ENCODE results near the gene CCDC7.

GRCh38 chr10:30344030-30344724 is 4.9 kb downstream of the MTPAP start:
- PRO-cap: no peak
- RAMPAGE, long total RNA, 2 experiments: no peak in any of the 2 experiments

DNA sequence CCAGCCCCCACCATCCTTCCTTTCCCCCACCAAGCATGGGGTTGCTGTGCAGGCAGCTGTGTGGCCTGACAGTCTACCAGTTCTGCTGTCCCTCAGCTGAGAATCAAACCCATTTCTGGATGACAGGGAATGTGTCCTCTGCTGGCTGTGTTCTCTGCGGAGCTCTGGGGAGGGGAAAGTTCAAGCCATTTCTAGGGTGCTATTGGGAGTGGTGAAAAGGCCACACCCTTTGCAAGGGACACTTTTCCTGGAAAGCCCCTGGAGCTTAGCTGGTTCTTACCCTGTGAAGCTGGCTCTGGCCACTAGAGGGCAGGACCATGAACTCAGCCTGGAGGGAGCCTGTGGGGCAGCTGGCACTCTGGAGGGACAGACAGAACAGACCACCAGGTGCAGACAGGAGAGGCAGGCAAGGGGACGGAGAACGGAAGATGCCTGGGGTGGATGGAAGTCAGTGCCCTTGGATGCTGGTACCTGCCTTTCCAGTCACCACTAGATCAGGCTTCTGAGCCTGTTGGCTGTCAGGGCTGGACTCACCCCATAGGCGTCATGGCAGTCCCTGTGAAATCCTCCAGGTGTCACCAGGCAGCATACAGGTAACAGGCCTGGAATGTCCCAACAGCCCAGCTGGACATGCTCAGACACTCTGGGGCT is 10.6 kb upstream of the MTPAP start:
- PRO-cap: no peak
- RAMPAGE, long total RNA, 2 experiments: no peak in any of the 2 experiments

GRCh38 chr10:30438844-30439368 is 4.9 kb downstream of the MAP3K8 start:
- PRO-cap: no peak
- RAMPAGE, long total RNA, 2 experiments: no peak in any of the 2 experiments

DNA sequence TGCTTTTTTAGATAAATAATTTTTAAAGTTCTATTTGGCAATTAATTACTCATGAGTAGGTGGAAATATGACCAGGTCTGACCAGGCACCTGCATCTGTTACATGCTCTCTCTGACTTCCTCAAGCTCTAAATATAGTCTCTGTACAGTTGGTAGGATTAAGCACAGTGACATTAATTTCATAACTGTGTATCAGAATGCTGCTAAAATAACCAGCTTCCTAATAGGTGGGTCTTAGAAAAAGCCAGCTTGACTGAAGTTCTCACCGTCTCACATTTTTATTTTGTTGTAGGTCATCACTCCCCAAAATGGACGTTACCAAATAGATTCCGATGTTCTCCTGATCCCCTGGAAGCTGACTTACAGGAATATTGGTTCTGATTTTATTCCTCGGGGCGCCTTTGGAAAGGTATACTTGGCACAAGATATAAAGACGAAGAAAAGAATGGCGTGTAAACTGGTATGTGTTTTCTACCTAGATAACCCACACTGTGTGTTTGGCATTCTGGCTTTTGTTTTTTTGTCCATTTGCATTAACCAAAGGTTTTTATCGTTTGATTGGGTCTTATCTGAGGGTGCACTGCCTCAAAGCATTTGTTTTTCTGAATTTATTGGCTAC is 13.6 kb downstream of the MAP3K8 start:
- PRO-cap: no peak
- RAMPAGE, long total RNA, 2 experiments: no peak in any of the 2 experiments

DNA sequence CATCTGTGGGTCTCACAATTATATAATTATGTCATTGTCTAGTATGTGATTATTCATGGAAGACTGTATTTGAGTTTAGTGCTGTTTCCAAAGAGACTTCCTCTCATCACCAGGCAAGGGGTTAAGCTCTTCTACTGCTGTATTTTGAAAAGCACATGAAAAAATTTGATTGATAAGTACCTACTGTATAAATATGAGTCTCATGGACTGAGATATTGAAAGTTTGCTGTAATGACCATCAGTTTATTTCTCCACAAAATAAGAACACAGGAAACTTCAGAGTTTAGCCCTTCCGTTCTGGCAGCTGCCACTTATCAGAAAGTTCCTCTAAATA is 92.1 kb downstream of the LYZL2 start:
- PRO-cap: no peak
- RAMPAGE, long total RNA, 2 experiments: no peak in any of the 2 experiments

DNA sequence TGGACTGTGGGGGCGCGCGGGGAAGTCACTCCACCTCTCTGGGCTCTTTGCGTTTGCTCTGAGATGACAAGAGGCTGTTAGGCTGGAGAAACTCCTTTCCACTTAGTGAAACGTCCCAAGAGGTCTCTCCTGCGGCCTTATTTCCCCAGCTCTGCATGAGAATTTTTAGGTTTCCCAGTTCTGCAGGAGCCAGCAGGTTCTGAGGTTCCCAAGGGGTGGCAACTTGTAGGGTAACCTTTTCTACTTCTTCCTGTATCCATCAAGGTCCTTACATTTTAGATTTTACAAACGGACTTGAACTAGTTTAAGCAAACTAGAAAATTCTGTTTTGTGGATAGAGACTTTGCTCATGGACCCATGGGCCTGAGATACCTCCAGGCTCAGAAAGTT is 156.1 kb upstream of the LYZL2 start:
- PRO-cap: no peak
- RAMPAGE, long total RNA, 2 experiments: no peak in any of the 2 experiments

DNA sequence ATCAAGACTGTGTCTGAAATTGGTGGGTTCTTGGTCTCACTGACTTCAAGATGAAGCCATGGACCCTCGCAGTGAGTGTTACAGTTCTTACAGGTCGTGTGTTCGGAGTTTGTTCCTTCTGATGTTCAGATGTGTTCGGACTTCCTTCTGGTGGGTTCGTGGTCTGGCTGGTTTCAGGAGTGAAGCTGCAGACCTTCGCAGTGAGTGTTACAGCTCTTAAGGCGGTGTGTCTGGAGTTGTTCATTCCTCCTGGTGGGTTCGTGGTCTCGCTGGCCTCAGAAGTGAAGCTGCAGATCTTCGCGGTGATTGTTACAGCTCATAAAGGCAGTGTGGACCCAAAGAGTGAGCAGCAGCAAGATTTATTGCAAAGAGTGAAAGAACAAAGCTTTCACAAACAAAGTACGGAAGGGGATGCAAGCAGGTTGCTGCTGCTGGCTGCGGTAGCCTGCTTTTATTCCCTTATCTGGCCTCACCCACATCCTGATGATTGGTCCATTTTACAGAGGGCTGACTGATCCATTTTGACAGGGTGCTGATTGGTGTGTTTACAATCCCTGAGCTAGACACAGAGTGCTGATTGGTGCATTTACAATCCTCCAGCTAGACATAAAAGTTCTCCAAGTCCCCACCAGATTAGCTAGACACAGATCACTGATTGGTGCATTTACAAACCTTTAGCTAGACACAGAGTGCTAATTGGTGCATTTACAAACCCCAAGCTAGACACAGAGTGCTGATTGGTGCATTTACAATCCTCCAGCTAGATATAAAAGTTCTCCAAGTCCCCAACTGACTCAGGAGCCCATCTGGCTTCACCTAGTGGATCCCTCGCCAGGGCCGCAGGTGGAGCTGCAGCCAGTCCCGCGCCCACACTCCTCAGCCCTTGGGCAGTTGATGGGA is 102.2 kb downstream of the ZNF438 start:
- PRO-cap: no peak
- RAMPAGE, long total RNA, 2 experiments: no peak in any of the 2 experiments

- PRO-cap: bidirectional peak, plus-strand start at chr10:30970974, minus-strand start at chr10:30970887
- RAMPAGE, long total RNA, 2 experiments: no peak in any of the 2 experiments
These were observed 60.9 kb downstream of the ZNF438 start for GRCh38 chr10:30970822-30971085.

DNA sequence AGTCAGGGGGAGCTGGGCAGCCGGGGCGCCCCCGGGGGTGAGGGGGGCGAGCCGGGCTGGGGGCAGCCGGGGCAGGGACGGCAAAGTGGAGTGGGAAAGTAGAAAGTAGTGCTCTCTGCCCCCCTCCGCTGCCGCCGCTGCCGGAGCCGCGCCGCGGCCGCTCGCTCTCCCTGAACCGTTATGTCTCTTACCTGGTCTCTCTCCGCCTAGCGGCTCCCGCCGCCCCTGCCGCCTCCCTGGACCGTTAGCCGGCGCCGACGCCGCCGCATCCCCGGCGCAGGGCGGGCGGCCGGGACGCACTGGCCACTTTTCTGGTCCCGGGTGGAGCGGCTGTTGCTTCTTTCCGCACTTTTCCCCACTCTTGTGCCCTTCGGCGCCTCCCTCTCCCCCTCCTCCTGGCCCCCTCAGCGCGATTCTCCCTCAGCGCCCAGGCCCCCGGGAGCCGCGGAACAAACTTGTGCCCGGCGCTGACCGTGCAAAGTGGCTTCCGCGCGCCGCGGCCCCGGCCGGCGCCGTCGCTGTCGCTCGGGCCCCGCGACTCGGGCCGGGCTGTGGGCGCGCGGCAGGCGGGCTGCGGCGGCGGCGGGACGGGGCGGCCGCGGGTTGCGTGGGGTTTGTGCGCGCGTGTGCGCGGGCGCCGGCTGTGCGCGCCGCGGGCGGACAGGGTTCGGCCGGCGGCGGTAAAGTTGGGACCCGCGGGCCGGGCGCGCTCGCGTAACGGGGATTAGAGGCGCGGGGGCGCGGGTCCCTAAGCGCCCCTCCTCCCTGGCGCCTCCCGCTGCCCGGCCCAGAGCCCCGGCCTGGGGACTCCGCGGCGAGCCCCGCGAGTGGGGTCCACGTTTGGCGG is 531 bp downstream of the ZEB1 start:
- PRO-cap: bidirectional peak, plus-strand start at position 209 of the sequence, minus-strand start at position 182 of the sequence
- RAMPAGE, long total RNA, 2 experiments: no peak in any of the 2 experiments

GRCh38 chr10:31404432-31405050 is 85.5 kb downstream of the ZEB1 start:
- PRO-cap: no peak
- RAMPAGE, long total RNA, 2 experiments: no peak in any of the 2 experiments

DNA sequence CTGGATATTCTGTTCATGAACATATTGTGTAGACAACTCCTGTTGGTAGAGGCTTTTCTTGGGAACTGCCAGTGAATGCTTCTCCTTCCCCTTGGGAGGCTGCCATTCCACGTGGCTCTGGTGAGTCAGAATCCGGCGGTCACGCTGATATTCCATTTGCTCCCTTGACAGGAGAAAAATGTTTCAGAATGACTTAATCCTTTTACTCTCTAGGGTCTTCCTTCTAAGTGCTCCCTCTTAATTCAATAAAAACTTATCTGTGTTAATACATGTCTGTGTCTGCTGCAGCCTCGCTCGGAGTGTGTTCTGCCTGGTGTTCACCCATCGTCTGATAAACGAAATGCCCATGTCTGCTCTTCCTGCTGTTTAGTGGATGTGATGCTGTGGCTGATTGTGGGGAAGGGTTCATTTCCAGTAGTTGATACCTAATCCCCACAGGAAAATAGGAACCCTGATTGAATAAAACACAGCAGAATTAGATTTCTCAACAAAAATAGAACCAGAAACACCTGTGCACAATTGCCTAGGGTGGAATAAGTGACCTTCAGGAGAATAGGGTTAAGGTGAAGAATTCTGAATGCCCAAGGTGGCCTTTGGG is 278.5 kb downstream of the ARHGAP12 start:
- PRO-cap: bidirectional peak, plus-strand start at position 186 of the sequence, minus-strand start at position 67 of the sequence
- RAMPAGE, long total RNA, 2 experiments: no peak in any of the 2 experiments

GRCh38 chr10:31701669-31702153 is 226.9 kb downstream of the ARHGAP12 start:
- PRO-cap: no peak
- RAMPAGE, long total RNA, 2 experiments: no peak in any of the 2 experiments

DNA sequence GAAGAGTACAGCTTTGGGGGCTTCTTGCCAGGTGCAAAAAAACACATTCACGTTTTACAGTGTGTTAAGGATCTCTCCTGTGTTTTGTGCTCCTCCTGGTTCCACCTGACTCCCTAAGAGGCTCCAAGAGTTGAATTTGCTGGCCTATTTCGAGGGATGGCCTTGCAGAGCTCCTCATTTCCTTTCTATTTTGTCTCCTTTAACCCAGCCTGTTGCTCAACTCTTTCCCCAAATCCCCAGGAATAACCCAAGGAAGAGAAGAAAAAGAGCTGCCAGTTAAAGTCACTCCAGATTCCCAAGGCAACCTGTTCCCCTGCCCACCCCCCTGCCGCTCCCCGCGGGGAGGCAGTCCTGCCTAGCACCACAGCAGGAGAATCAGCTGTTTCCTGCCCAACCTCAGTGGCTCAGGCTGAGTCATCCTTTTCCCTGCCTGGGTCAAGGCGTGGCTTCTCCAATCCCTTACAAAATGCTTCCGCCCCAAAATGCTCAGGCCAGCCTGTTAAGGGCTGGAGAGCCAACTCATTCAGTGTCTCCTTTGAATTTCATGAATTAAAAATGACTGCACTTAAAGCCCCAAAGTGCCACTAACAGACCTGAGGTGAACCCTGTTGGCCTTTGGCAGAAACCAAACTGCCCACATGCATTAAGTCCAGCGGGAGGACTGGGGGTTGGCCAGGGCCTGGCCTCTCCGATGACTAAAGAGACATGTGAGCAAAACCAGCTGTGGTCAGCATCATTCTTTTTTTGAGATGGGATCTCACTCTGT is 83.1 kb upstream of the KIF5B start:
- PRO-cap: bidirectional peak, plus-strand start at position 691 of the sequence, minus-strand start at position 388 of the sequence
- RAMPAGE, long total RNA, 2 experiments: no peak in any of the 2 experiments

GRCh38 chr10:32356930-32357374 is 10.0 kb upstream of the EPC1 start:
- PRO-cap: no peak
- RAMPAGE, long total RNA, 2 experiments: no peak in any of the 2 experiments

GRCh38 chr10:32379322-32379948 is 32.5 kb upstream of the EPC1 start:
- PRO-cap: no peak
- RAMPAGE, long total RNA, 2 experiments: no peak in any of the 2 experiments

- PRO-cap: bidirectional peak, plus-strand start at chr10:32446387, minus-strand start at chr10:32446070
- RAMPAGE, long total RNA, 2 experiments: start-site peak on the plus strand in 2 of 2 experiments, at chr10:32446103-32446297 at its widest, 65 to 81 reads per replicate
These were observed at the start of gene CCDC7 for GRCh38 chr10:32445484-32446575. Gene CCDC7, plus strand, starts transcription at chr10:32446140.

- PRO-cap: no peak
- RAMPAGE, long total RNA, 2 experiments: no peak in any of the 2 experiments
These were observed 13.3 kb downstream of the CCDC7 start for GRCh38 chr10:32459308-32459558.

DNA sequence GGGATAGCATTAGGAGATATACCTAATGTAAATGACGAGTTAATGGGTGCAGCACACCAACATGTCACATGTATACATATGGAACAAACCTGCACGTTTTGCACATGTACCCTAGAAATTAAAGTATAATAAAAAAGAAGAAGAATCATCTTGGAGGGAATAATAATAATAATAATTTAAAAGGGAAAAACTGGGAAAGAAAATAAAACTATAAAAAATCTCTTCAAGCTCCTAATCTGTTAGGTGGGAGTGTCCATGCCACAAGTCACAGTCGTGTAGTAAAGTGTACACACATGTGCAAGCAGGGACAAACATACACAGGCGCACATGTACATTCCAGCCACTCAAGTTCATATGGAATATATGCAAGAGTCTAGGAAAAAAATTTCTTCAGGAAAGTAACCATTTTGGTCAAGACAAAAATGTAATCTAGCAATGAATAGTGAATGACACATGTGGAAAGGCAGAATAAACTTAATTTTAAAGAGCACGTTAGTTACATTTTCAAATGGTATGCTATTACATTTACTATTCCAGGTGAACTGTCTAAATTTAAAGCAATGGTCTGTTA is 39.7 kb downstream of the ITGB1 start:
- PRO-cap: no peak
- RAMPAGE, long total RNA, 2 experiments: no peak in any of the 2 experiments

- PRO-cap: no peak
- RAMPAGE, long total RNA, 2 experiments: no peak in any of the 2 experiments
These were observed 18.2 kb downstream of the ITGB1 start for GRCh38 chr10:32939637-32940347.

DNA sequence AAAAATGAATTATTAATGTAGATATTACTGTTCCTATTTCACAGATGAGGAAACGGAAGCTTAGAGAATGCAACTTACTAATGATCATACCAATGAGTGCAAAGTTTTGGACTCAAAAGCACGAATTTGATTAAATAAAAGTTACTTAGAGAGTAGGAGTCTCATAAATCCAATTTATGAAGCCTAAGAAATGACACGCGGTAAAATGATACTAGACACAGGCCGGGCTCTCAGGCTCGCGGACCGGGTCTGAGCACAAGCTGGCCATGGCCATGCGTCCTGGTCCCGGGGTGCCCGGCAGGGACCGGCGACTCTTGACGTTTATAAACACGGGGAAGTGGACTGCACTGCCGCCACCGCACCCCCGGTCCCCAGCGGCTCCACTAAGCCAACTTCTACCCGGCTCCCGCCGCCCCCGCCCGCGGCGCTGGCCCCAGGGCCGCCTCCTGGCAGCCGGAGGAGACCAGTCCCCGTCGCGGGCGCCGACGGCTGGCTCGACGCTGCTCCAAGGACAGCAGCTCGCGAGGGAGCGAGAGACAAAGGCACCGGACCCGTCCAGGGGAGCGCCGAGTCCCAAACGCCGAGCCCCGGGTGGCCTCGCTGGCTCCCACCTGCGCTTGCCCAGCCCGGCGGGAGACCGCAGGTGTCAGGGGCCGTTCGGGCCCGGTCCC is 747 bp downstream of the ITGB1 start:
- PRO-cap: bidirectional peak, plus-strand start at position 326 of the sequence, minus-strand start at position 251 of the sequence; bidirectional peak, plus-strand start at position 473 of the sequence, minus-strand start at position 376 of the sequence
- RAMPAGE, long total RNA, 2 experiments: no peak in any of the 2 experiments